ENCODE results near the genes ARRB2, MIS12 and NLRP1.

DNA sequence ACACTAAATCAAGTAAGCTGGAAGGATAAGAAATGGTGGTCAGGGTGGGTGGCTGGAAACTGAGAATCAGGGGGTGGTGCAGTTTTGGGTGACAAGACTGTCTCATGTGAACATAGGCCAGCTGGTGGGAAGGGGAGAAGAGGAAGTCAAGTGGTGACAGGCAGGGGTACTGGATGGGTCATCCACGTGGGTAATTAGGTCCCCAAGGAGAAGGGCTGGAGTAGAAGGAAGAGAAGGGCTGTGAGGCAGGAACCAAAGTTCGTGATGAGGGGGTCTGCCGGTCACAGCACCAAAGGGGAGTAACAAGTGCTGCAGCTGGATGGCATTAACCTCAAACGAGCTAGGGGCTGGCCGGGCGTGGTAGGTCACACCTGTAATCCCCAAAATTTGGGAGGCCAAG is 9.1 kb upstream of the UBE2G1 start:
- RRBS, result no CpG with 5 or more reads among the region's 6 CpGs

GRCh38 chr17:4708883-4709404 is 1.5 kb upstream of the ARRB2 start:
- RRBS, result no CpG with 5 or more reads among the region's 30 CpGs

GRCh38 chr17:4709940-4711067 is at the start of gene ARRB2:
TSS of gene ARRB2 (plus strand) at chr17:4710632.
- RRBS, result 3% methylated on average over 10 of the region's 98 CpGs

DNA sequence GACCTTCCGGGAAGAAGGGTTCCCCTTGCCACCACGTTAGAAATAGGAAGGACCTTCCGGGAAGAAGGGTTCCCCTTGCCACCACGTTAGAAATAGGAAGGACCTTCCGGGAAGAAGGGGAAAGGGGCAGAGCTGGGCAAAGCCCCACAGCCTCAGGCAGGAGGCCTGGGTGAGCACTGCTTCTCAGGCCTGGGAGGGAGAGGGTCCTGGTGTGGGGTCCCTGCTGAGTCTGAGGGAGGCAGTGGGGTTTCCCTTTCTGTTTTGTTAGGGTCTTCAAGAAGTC is 4.3 kb downstream of the ARRB2 start:
- RRBS, result no CpG with 5 or more reads among the region's 5 CpGs

GRCh38 chr17:4719494-4720437 is 9.3 kb downstream of the ARRB2 start:
- RRBS, result no CpG with 5 or more reads among the region's 22 CpGs

GRCh38 chr17:4787344-4787543 is 1.1 kb upstream of the VMO1 start:
- RRBS, result no CpG with 5 or more reads among the region's 1 CpG

- RRBS, result no CpG with 5 or more reads among the region's 9 CpGs
These were observed 8.7 kb downstream of the PLD2 start for GRCh38 chr17:4815556-4816135.

DNA sequence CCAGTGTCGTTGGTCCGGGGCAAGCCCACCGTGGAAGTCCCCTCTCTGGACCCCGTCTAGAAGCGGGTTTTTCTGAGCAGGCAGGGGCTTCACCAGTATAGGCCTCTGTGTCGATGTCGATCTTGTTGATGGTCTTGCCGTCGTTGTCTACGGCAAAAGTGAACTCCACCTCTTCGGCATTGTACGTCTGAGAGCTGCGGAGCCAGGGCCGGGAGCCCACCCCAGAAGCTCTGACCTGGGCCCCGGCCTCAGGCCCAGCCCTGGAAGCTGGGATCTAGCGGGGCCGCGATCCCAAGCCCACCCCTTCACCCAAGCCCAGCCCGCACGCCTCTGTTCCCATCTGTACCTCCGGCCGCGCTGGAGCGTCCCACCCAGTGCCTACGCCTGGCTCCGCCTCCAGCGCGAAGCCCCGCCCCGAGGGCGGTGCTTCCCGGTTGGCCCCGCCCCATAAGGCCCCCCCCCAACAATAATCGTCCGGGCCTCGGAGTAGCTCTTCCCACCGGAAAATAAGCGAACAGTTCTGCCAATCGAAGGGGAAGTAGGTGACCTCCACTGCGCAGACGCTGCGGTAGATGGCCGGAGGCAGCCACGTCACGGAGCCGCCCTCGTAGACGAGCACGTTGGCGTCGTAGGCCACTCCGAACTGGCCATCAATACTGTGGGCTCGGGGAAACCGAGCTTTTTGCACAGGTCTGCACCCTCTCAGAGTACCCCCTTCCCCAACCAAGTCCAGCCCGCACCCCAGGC is 1.3 kb downstream of the CHRNE start:
- RRBS, result 35% methylated on average over 20 of the region's 55 CpGs

DNA sequence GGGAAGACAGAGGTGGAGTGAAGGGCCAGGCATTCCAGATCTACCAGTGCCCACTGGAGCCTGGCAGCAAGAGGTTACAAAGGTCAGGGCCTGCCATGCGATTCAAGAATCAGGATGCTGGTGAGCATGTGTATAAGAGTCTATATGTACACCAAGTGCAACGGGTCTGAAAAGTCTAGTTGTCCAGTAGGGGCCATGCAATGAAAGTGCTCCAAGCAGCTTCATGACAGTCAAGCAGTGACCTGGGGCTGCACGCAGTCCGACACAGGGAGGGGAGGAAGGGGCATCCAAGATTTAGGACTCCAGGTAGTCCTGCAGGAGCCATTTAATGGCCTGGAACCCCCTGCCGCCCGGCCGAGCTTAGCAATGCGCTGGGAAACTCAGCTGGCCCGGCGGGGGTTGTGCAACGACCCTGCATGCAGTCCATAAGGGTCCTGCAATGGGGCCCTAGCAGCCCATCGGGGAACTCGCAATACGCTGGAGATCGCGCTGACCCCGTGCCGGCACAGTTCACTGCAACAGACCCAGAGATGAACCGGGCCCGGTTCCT is 554 bp downstream of the SLC25A11 start:
- RRBS, result 0% methylated on average over 1 of the region's 20 CpGs

DNA sequence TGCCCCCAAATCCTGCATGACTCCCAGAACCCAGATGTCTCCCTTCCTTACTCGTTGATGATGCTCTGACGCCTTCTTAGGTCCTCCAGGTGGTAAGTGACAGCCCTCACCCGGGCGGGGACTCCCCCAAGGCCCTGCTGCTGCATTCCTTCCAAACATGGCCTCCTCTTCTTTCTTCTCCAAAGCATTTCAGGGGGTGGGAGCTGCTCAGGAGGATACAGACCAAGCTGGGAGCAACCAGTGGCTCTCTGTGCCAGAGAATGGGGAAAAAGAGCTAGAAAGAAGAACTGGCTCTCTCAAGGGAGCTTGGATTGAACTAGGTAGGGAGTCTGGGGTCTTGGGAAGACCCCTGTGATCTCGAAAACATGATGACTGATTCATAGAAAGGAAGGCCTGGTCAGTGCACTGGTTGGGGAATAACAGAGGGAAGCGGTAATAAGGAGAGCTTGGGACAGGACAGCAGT is 1.9 kb upstream of the CAMTA2 start:
- RRBS, result no CpG with 5 or more reads among the region's 6 CpGs

DNA sequence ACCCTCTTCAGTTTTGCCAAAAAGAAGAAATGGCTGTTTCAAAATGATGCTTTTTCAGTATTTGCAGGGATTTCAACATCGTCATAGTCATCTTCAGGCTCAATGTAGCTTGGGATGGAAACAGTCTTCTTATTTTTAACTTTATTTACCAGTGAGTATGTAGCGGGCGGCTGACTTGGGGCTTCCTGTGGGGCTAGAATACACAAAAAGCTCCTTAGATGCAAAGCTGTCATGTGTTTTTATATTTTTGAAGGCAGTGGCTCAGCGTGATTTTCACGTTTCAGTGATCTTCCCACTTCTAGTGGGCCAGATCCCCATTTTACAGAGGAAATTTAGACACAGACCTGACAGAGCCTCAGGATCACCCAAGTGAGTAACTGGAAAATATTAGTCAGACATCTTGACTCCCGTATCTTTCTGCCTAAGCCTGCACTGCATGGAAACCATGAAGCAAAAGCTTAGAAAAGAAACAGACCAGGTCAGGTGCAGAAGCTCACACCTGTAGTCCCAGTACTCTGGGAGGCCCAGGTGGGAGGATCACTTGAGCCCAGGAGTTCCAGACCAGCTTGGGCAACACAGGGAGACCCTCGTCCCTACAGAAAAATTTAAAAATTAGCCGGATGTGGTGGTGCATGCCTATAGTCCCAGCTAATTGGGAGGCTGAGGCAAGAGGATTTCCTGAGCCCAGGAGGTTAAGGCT is 19.2 kb upstream of the ZNF594 start:
- RRBS, result no CpG with 5 or more reads among the region's 8 CpGs

DNA sequence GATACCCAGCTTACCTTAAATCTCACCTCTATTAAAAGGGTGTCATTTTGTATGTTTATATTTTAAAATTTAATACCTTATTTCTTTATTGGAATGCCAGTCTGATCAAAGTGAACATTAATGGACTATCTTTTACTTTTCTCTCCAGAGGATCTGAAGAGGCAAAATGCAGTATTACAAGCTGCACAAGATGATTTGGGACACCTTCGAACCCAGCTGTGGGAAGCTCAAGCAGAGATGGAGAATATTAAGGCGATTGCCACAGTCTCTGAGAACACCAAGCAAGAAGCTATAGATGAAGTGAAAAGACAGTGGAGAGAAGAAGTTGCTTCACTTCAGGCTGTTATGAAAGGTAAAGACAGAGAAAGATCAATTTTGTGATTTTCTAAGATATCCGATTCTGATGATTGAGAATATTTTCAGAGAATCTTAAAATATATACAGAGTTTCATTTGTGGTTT is 49.7 kb downstream of the RABEP1 start:
- RRBS, result no CpG with 5 or more reads among the region's 3 CpGs

DNA sequence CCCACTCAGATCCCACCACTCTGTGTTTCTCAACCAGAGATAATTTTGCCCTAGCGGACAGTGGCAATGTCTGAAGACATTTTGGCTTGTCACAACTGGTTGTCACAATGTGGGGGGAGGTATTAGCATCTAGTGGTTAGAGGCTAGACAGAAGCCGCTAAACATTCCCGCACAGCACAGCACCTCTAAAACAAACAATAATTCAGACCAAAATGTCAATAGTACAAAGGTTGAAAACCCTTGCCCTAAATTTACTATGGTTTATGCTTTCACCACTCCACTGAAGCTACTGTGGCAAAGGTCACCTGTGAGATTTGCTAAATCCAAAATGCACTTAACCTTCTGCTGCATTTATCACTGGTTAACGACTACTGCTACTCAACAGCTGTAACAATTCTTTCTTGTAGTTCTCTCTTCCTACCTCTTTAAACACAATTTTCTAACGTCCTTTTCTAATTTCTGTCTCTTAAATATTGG is 14.0 kb downstream of the NUP88 start:
- RRBS, result no CpG with 5 or more reads among the region's 5 CpGs

DNA sequence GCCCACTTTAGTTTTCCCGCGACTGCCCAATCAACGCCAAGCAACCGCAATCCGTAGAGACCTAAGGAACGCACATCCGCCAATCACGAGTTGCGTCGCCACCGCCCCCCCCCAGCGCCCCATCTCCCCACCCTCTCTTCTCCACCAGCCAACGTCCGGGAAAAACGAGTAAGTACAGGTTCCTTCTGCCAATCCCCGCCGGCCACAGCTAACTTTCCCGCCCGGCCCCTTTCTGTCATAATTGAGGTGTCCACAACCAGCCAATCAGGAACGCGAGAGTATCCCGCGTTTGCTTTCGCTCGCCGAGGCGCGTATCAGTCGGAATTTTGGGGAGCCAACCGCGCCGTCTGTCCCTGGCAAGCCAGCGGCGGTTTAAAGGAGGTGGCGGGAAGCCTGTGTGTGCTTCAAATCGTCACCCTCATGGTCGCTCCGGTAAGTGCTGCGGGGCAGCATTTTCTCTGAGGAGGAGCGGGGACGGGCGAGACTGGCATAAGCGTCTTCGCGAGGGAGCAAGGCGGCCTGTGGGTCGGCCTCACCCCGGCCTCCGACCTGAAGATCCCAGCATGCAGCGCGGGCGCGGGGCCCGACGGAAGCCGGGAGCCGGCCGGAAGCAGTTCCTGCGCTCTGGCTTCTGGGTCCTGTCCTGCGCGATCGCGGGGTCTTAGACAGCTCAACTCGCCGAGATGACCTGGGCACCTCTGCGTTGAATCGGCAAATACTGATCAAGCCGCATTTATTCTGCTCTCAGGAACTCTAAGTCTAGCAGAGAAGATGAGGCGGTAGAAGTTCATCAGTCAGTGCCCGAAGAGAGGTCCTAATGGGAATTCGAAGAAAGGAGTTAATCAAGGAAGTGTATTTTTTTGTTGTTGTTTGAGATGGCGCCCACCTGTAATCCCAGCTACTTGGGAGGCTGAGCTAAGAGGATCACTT is at the start of gene MIS12:
Gene MIS12 (plus strand): TSS at position 314 of the 930 bp plus-strand sequence.
- RRBS, result under 1% methylated on average over 13 of the region's 72 CpGs

- RRBS, result no CpG with 5 or more reads among the region's 16 CpGs
These were observed 13.8 kb upstream of the ENSG00000286190 start for GRCh38 chr17:5514334-5515311.

GRCh38 chr17:5584210-5584996 is at the start of gene NLRP1:
TSS of gene NLRP1 (minus strand) at chr17:5584509.
- RRBS, result no CpG with 5 or more reads among the region's 13 CpGs

DNA sequence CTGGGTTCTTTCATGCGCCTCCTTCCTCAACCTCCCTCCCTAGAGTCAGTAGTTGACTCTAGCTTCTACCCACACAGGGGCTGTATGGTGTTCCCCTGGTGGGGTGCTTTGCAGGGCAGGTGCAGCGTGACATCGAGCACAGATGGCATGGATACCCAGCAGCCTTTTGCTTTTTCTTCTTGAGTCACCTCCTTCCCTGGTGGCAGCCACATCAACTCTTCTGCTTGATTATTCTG is 2.2 kb upstream of the WSCD1 start:
- RRBS, result no CpG with 5 or more reads among the region's 3 CpGs

DNA sequence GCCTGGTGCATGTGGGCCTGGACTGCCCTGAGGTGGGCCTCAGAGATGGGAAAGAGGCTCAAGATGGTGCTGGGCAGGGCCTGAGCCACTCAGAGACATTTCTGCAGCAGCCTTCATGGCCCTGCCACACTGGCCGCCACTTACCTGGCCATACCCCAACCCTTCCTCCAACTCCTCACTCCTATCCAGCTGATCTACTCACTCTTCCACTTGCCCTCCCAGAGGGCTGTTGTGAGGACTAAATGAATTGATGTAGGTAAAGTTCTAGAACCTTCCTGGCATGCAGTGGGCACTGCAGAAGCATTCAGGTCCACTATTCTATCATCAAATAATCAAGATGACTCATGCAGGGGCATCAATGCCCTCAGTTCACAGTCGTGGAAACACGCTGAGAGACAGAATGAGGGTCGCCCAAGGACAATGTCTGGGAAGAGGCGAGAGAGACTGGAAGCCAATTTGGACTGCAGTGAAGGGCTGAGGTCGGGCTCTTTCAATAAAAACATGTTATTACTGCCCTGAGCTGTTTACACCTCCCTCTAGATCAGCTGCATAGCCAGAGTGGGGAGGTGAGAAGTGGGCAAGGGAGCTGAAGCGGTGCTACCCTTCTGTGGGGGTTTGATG is 120.2 kb downstream of the WSCD1 start:
- RRBS, result no CpG with 5 or more reads among the region's 7 CpGs

DNA sequence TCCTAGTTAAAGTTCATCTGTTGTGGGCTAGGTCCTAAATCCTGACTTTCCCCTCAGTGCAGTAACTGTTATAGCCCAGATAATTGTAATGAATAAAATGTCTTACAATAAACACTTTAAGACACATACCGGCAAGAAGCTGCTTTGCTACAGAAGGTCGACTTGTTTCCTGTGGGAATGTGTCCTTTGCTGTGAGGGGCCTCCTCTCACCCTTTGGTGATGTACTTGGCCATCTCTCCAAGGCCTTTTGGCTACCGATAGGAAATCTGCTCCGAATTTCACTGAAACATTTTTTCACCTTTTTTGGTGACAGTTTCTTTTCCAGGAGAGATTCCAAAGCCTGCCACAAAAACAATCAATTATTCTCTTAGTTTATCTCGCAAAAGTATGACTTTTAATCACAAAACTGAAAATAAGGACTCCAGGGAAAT is 19.8 kb downstream of the KIAA0753 start:
- RRBS, result no CpG with 5 or more reads among the region's 5 CpGs

GRCh38 chr17:6638777-6639400 is 1.6 kb downstream of the KIAA0753 start:
- RRBS, result no CpG with 5 or more reads among the region's 15 CpGs